ENCODE measurements around a stretch of chrX.

CAGE:
- cytosol, long polyA minus RNA, result no peak
- cytosol, long polyA plus RNA, result no peak
- long polyA plus RNA, result no peak
- nucleus, long polyA minus RNA, result no peak
- nucleus, long polyA plus RNA, result no peak
Observed at GRCh38 chrX:119486651-119487357, 18.6 kb downstream of the SLC25A5 start.

DNA sequence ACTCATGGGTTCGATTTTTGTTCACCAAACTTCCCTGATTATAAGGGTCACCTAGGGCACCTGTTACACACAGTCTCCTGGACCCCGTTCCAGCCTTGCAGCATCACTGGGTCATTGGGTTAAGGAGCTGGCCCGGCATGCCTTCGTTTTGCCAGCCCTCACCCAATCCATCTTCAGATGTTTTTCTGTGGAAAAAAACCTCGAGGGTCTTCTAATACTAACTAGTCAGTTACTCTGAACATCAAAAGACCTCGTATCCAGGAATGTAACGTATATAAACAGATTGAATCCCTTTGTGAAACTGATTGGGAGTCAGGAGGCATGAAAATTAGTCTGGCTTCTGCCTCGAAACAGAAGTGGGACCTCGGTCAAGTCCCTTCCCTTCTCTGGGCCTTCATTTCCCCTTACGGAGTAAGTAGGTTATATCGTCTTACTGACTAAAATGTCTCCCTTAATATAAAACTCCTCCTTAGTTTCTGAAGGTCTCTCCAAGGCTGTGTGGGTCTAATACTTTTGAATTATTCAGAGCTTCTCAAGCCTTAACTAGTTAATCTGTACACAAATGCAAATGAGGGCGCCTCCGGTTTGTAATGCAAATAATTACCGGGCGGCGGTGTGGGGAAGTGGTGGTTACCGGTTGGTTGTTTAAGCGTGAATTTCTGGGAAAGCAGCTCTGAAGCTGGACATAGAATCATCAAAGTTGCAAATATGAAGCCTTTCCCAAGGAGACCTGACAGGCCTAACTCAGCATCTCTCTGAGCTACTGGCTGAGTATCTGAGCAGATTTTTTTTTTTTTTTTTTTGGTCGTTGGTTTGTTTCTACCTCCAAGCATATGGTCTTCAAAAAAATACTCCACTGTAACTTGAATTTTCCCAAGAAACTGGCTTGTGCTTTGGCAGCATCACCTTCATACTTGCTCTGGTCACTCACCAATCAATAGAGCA lies 43.3 kb downstream of the UBE2A start:
CAGE:
- cytosol, long polyA minus RNA, result no peak
- cytosol, long polyA plus RNA, result no peak
- long polyA plus RNA, result no peak
- nucleus, long polyA minus RNA, result no peak
- nucleus, long polyA plus RNA, result no peak

DNA sequence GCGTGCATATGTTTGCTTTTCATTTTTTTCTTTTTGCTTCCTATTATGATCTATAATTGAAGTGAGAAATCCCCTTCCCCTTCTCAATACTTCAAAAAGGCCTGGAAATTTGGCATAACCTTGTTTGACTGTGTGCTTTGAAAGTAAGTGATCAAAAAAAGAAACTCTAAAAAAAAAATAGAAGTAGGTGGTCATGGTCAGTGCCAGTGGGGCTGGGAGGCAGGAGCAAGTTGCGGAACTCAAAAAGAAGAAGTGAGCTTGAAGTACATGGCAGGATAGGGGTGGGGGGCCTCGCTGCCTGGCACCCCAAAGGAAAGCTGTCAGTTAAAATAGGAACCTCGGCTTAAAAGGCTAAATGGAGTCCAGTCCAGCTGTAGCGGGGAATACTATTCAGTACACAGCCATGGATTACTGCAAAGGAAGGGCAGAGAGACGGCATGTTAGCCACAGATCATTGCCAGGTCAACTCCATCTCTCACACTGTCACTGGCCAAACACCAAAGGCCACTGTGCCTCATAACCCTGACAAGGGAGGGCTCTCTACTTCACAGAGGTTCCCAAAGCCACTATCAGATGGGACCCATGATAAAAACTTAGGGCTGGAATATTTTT lies 44.1 kb downstream of the UBE2A start:
CAGE:
- cytosol, long polyA minus RNA, result no peak
- cytosol, long polyA plus RNA, result no peak
- long polyA plus RNA, result no peak
- nucleus, long polyA minus RNA, result no peak
- nucleus, long polyA plus RNA, result no peak

DNA sequence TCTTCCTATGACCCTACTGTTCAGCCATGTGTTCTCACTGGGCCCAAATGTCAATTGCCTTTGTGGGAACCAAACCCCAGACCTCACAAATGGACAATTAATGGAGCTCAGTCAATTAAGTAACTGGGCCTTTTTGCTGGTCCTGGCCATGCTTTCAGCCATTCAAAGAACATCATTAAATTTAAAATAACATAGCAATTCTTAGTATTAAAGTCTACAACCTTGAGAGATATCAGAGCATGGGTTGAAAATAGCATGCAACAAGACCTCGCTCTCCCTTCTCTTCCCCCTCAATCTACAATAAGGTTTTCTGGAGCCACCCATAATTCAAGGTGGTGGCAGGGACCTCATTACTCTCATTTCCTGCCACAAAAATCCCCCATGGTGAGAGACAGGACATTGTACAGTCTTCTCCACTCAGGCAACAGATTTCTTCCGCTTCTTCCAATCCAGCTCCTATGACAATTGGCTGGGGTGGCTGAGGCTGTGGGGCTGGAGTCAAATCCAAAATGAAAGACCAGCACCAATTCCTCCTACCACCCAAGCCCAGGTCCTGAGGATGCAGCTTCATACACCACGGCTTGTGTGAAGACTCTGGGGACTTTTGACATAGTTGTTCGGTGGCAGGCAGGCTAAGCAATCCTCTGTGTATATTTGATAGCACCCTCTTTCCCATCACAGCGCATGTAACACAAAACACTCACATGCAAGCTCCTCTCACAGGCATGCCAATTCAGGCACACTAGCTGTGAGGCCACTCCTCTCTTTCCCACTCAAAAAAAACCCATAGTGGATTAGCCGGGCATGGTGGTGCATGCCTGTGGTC lies 46.5 kb downstream of the SEPTIN6 start:
CAGE:
- cytosol, long polyA minus RNA, result no peak
- cytosol, long polyA plus RNA, result no peak
- long polyA plus RNA, result no peak
- nucleus, long polyA minus RNA, result no peak
- nucleus, long polyA plus RNA, result no peak

CAGE:
- cytosol, long polyA minus RNA, result no peak
- cytosol, long polyA plus RNA, result no peak
- long polyA plus RNA, result no peak
- nucleus, long polyA minus RNA, result no peak
- nucleus, long polyA plus RNA, result no peak
Observed at GRCh38 chrX:119654581-119654927, 38.4 kb downstream of the SEPTIN6 start.

DNA sequence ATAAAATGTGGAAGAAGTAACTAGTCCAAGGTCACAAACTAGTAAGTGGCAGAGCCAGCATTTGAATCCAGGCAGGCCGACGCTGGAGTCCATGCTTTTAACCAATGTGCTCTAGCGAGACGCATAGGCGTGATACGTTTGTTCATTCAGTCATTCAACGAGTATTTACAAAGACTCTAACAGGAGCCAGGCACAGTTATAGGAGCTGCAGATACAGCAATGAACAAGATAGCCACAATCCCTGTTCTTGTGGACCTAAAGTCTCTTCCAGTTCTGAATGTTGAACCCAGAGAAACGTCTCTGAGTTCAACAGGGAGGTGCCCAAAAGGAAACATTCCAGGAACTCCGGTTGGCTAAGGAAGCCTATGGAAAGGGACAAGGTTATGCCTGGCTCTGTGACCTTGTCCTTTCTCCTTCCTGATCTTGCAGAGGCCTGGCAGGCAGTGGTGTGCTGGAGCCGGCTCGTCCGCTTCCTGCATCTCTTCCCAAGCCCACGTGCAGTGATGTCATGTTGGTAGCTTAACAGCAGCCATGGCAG lies 23.8 kb downstream of the SEPTIN6 start:
CAGE:
- cytosol, long polyA minus RNA, result no peak
- cytosol, long polyA plus RNA, result no peak
- long polyA plus RNA, result no peak
- nucleus, long polyA minus RNA, result no peak
- nucleus, long polyA plus RNA, result no peak

DNA sequence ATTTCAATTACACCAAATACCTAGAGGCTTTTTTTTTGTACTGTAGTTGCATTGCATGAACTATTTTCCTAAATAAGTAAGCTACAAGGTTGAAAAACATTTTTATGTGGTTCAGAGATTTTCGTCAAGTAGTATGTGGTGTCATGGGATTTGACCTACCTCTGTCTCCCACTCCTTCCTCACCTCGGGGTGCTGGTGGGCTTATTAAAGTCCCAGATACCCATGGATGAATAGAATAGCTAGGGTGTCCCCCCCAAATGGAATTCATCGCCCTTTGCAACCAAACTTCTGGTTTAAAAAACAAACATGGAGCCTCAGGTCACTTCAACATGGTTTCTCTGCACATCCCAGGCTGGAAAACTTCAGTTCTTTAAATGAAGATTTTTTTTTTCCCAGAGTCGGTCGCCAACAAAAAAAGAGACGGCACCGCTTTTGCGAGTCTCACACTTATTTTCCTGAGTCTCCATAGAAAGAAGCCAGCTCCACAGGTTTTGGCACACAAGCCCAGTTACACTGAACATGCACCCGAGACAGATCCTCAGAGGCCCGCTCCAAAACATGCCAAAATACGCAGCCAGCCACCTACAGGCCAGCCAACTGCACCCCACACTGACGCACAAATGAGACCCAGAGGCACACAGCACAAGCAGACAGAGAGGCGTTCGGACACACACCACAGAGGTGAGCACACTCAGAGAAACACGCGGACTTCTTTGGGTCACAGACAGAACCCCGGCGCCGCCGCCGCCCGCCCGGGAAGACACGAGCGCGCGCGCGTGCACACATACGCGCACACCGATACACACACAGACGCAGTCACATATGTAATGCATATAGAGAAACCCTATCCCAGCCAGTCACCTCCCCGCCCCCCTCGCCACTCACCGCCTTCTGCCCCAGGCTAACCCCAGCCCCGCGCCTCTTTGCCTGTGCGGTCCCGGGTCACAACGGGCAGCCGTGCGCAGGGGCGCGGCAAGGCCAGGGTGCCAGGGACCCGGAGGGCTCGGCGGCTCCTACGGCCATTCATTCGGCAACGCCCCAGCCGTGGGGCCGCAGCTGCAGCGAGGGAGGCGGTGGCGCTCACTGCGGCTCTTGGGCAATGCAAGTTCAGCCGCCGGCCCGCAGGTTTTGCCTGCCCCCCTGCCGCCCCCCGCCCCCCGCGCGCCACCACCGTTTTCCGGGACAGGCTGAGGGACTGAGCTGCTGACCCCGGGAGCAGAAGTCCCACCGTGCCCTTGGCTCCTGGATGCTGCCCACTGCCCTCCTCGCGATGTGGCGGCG lies 801 bp downstream of the SEPTIN6 start:
CAGE:
- cytosol, long polyA minus RNA, result no peak
- cytosol, long polyA plus RNA, result no peak
- long polyA plus RNA, result no peak
- nucleus, long polyA minus RNA, result no peak
- nucleus, long polyA plus RNA, result no peak

DNA sequence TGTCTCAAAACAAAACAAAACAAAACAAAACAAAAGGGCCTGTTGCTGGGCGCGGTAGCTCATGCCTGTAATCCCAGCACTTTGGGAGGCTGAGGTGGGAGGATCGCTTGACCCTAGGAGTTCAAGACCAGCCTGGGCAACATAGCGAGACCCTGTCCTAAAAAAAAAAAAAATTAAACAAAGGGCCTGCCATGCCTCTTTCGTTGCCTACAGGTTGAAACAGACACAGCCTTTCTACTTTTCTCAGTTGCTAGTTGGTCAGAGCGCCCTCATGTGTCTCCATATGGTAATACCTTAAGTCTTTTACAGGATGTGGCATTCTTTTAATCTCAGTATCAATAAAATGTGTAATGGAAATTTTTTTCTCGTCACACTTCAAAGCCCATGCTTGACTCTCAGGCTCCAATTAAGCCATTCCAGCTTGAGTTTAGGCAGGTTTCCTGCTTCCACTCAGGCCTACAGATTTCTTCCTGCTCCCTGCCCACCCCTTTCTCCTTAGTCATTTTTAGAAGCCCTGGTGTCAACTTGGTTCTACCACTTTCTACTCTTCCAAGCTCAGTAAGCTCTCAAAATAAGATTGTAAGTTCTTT lies 4.7 kb upstream of the SOWAHD start:
CAGE:
- cytosol, long polyA minus RNA, result no peak
- cytosol, long polyA plus RNA, result no peak
- long polyA plus RNA, result no peak
- nucleus, long polyA minus RNA, result no peak
- nucleus, long polyA plus RNA, result no peak

GRCh38 chrX:119837686-119838823 lies 14.7 kb downstream of the UPF3B start:
CAGE:
- cytosol, long polyA minus RNA, result no peak
- cytosol, long polyA plus RNA, result no peak
- long polyA plus RNA, result no peak
- nucleus, long polyA minus RNA, result start-site peak on the minus strand at chrX:119837899-119838025, 18 reads; start-site peak on the minus strand at chrX:119838372-119838458, 8 reads
- nucleus, long polyA plus RNA, result no peak

DNA sequence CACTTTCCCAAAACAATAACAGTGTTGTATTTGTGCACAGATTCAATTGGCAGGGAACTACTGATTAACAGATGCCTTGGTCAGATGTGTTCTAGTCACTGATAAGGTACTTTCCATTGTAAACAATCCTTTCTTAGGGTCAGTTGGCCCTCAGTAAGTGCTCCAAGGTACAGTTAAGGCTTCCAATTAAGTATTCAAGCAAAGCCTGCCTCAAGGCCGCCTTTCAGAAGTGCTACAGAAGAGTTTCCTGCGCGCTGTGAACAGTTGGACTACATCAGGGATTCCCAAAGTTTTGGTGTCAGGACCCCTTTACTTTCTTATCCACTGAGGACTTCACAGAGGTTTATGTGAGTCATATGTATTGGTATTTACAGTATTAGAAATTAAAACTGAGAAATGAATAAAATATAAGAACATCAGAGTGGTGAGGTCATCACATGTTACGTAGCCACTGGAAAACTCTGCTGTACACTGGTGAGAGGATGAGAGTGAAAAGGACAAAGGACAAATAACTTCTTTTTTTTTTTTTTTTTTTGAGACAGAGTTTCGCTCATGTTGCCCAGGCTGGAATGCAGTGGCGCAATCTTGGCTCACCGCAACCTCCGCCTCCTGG lies 2.7 kb downstream of the LAMP2 start:
CAGE:
- cytosol, long polyA minus RNA, result no peak
- cytosol, long polyA plus RNA, result no peak
- long polyA plus RNA, result no peak
- nucleus, long polyA minus RNA, result no peak
- nucleus, long polyA plus RNA, result no peak

DNA sequence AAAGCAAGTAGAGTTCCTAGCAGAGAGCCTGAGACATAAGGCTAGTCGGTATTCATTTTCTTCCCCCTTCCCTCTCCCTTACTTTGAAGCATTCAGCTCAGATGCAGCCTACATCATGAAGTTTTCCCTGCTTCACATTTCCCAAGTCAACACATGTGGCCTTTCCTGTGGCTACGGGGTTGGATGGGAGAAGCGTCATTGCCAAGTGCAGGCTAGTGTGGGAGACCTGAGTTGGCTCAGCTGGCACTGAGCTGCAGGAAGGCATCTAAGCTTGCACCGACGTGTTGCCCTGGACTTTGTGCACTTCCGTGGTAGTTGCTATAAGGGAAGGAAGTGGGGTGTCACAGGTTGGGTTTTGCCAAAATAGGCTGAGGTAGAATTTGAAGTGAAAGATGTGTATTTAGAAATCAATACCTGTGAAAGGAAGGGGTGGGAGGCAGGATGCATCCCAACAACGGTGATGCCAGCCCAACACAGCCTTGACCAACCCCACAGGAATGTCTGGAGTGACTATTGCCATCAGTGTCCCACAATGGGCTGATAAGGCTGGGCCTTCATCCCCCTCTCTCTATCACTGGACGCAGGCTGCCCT lies 18.9 kb upstream of the LAMP2 start:
CAGE:
- cytosol, long polyA minus RNA, result no peak
- cytosol, long polyA plus RNA, result no peak
- long polyA plus RNA, result no peak
- nucleus, long polyA minus RNA, result no peak
- nucleus, long polyA plus RNA, result no peak

CAGE:
- cytosol, long polyA minus RNA, result no peak
- cytosol, long polyA plus RNA, result no peak
- long polyA plus RNA, result no peak
- nucleus, long polyA minus RNA, result no peak
- nucleus, long polyA plus RNA, result no peak
Observed at GRCh38 chrX:120562481-120563003, 1.8 kb upstream of the CUL4B start.

DNA sequence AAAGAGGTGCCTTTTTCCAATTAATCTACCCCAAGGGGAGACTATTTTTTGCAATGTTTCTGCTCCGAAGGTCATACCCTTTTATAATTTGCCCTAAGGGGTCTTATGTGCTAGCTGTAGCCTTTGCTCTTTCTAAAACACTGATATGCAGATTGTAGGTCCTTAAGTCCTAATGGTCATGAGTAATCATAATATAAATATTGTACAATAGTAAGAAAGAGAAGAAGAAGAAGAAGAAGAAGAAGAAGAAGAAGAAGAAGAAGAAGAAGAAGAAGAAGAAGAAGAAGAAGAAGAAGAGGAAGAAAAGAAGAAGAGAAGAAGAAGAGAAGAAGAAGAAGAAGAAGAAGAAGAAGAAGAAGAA lies 20.9 kb upstream of the CUL4B start:
CAGE:
- cytosol, long polyA minus RNA, result no peak
- cytosol, long polyA plus RNA, result no peak
- long polyA plus RNA, result no peak
- nucleus, long polyA minus RNA, result no peak
- nucleus, long polyA plus RNA, result no peak

DNA sequence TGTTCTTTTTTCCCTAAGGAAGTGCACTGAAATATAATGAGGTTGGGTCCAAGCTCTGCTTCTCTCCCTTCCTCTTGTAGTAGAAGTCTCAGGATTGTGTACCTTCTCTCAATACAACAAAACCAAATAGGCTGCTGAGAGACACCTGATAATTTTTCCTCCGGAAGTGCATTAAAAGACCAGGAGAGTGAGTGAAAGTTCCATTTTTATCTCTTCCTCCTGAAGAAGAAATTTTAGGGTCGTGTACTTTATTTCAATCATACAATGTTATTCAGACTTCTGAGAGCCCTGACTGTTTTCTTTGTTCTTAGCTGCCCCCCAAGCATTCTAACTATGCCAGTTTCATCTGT lies 1052.1 kb upstream of the GRIA3 start:
CAGE:
- cytosol, long polyA minus RNA, result no peak
- cytosol, long polyA plus RNA, result no peak
- long polyA plus RNA, result no peak
- nucleus, long polyA minus RNA, result no peak
- nucleus, long polyA plus RNA, result no peak

CAGE:
- cytosol, long polyA minus RNA, result start-site peak on the minus strand at chrX:123621393-123621583, 57 reads
- cytosol, long polyA plus RNA, result no peak
- long polyA plus RNA, result no peak
- nucleus, long polyA minus RNA, result no peak
- nucleus, long polyA plus RNA, result no peak
Observed at GRCh38 chrX:123621039-123621723, 111.7 kb downstream of the THOC2 start.

DNA sequence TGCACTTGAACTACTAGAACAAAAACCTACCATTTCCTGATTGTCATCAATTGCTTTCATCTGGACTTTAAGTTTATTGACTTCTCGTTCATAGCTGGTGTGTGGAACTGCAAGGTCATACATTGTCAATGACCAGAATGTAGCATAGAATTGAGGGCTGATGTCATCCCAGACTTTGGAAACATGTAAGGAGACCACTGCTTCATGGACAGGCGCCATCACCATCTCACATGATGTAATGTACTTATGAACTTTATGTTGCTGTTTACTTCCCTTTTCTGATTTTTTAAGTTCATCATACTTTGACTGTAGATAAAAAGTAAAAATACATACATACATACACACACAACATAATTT lies 105.2 kb downstream of the THOC2 start:
CAGE:
- cytosol, long polyA minus RNA, result no peak
- cytosol, long polyA plus RNA, result no peak
- long polyA plus RNA, result no peak
- nucleus, long polyA minus RNA, result no peak
- nucleus, long polyA plus RNA, result no peak

DNA sequence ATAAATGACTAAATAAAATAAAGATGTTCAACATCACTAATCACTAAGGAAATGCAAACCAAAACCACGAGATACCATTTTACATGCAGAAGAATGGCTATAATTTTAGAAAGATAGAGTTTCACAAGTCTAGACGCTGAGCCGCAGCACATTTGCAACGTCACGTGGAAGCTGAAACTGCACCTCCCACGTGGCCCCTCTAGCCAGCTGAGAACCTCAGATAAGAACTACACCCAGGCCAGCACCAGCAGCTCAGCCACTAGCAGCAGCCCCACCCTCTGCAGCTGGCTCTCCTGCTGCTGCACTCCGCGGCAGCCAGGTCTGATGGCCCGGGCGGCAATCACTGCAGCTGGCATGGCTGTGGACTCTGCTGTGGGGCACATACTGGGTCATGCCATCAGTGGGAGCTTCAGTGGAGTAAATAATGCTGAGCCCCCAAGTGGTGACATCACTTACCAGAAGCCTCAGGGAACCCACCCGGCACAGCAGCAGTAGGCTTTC lies 52.0 kb upstream of the THOC2 start:
CAGE:
- cytosol, long polyA minus RNA, result no peak
- cytosol, long polyA plus RNA, result no peak
- long polyA plus RNA, result no peak
- nucleus, long polyA minus RNA, result no peak
- nucleus, long polyA plus RNA, result no peak

CAGE:
- cytosol, long polyA minus RNA, result no peak
- cytosol, long polyA plus RNA, result no peak
- long polyA plus RNA, result no peak
- nucleus, long polyA minus RNA, result no peak
- nucleus, long polyA plus RNA, result no peak
Observed at GRCh38 chrX:123860974-123861419, 1.1 kb downstream of the XIAP start.

DNA sequence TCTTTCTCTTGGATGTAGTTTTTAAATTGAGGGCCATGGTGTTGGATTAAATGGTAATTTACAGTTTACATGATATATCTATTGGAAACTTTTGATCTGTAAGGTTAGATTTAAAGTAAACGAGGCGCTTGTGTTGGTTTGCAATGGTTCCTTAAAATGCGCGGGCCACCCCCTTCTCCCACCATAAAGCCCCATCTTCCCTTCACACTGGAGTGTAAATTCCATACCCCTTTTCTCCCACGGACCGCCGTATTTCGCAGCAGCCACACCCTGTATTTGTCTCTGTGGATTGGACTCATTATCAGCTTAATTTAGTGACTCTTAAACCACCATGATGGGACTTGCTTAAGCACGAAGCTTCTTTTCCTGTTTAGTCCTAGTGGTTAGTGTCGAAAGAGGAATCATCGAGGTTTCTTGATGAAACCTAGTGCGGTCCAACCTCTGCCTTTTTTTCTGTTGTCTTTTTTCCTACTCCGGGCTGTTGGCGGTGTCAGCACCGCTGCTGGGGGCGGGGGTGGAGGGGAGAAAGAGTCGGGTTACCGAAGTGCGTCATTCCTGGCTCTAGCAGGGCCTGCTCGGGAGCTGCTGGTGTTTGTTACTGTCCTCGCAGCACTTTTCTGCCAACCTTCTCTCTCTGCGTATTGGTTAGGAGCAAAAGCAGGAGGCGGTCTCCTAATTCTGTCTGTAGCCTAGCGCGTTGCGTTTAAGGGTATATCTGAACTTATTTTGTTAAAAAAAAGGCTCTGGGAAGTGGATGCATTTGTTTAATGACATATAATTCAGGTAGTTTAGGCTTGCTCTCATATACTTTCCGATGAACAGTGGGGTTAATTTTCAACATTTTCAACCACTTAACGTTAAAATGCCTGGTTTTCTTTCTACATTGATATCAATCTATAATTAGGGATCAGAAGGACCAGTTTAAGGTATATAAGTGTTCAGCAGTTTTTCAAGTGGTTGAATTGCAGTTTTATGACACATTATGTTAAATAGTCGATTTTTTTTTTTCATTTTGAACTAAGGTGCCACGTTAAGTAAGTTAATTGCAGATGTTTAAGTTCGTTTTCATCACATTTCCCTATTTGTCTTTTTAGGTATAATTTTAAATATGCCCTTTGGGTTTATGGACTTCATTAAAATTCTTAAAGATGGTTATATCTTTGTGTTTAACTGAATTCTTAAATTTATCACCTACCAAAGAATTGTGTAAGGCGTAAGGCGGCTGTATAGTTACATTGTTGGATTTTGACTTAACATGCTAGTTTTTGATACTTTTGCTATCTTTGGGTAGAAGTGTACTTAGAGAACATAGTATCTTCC lies 1.6 kb downstream of the STAG2 start:
CAGE:
- cytosol, long polyA minus RNA, result no peak
- cytosol, long polyA plus RNA, result no peak
- long polyA plus RNA, result no peak
- nucleus, long polyA minus RNA, result no peak
- nucleus, long polyA plus RNA, result no peak

DNA sequence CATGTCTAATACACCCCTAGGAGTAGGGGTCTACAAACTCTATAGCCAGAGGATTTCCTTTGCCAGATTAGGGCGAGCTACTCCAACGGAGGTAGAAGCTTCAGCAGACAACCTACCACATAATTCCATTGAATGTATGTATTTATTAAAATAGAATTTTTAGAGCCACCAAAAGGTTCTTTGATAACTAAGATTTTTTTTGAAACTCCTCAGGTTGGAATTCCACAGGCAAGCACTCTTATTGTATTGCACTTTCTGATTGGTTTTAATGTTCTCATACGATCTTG lies 279.7 kb downstream of the SH2D1A start:
CAGE:
- cytosol, long polyA minus RNA, result no peak
- cytosol, long polyA plus RNA, result no peak
- long polyA plus RNA, result no peak
- nucleus, long polyA minus RNA, result no peak
- nucleus, long polyA plus RNA, result no peak

Data from keratinocyte (primary cell).